Cytotoxic T cell (primary cell): ENCODE results near the genes EPHA4 and NYAP2.

- PRO-cap, 2 experiments: no peak in any of the 2 experiments
Observed at GRCh38 chr2:219644816-219645619, 17.6 kb downstream of the SLC4A3 start.

DNA sequence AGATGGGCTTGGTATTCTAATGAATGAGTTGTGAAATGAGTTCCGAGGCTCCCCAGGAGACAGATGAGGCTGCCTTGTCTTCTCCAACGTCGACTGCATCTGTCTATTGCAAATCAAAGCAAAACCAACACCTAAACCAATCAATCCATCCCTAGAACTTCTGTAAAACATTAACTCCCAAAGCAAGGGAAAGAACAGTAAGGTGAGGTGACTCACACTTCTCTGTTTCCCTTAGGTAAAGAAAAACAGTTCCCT is 249.4 kb downstream of the EPHA4 start:
- PRO-cap, 2 experiments: no peak in any of the 2 experiments

- PRO-cap, 2 experiments: no peak in any of the 2 experiments
Observed at GRCh38 chr2:221429665-221430431, 142.3 kb downstream of the EPHA4 start.

GRCh38 chr2:221501193-221501929 is 70.7 kb downstream of the EPHA4 start:
- PRO-cap, 2 experiments: no peak in any of the 2 experiments

- PRO-cap, 2 experiments: peak in 2 of 2 experiments; most common minus-strand start chr2:221572299 (in 2)
Observed at GRCh38 chr2:221572063-221572368, at the start of gene EPHA4. Gene EPHA4, minus strand, starts transcription at chr2:221572304.

- PRO-cap, 2 experiments: peak in 1 of 2 experiments; most common plus-strand start chr2:221573231 (in 1); most common minus-strand start chr2:221572975 (in 1)
Observed at GRCh38 chr2:221572647-221573442, 741 bp upstream of the EPHA4 start.

DNA sequence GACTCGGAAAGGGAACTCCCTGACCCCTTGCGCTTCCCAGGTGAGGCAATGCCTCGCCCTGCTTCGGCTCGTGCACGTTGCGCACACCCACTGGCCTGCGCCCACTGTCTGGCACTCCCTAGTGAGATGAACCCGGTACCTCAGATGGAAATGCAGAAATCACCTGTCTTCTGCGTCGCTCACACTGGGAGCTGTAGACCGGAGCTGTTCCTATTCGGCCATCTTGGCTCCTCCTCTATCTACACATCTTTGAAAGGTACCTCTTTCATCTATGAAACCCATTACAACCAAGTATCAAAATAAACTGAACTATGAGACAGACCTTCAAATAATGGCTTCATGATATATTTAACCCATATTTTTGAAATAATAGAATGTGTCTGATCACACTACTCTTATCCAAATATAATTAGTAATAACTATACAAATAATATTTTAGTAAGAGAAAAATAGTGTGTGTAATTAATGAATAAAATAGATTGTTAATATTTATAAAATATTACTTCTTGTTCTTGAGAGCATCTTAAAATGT is 143.3 kb downstream of the PAX3 start:
- PRO-cap, 2 experiments: no peak in any of the 2 experiments

- PRO-cap, 2 experiments: no peak in any of the 2 experiments
Observed at GRCh38 chr2:222434323-222434576, 9.9 kb downstream of the SGPP2 start.

GRCh38 chr2:222548946-222549388 is 106.9 kb downstream of the FARSB start:
- PRO-cap, 2 experiments: no peak in any of the 2 experiments

GRCh38 chr2:222594699-222595219 is 61.1 kb downstream of the FARSB start:
- PRO-cap, 2 experiments: no peak in any of the 2 experiments

GRCh38 chr2:222792336-222792941 is 68.4 kb upstream of the ACSL3 start:
- PRO-cap, 2 experiments: no peak in any of the 2 experiments

- PRO-cap, 2 experiments: no peak in any of the 2 experiments
Observed at GRCh38 chr2:222879186-222879842, 18.5 kb downstream of the ACSL3 start.

- PRO-cap, 2 experiments: no peak in any of the 2 experiments
Observed at GRCh38 chr2:223055900-223056324, 3.9 kb downstream of the KCNE4 start.

GRCh38 chr2:223941441-223941847 is 3.7 kb downstream of the WDFY1 start:
- PRO-cap, 2 experiments: peak in 1 of 2 experiments; most common minus-strand start chr2:223941780 (in 1)

- PRO-cap, 2 experiments: no peak in any of the 2 experiments
Observed at GRCh38 chr2:224241781-224242021, 160.2 kb downstream of the FAM124B start.

- PRO-cap, 2 experiments: no peak in any of the 2 experiments
Observed at GRCh38 chr2:224510879-224511786, 74.0 kb downstream of the CUL3 start.

- PRO-cap, 2 experiments: no peak in any of the 2 experiments
Observed at GRCh38 chr2:224524004-224525305, 60.7 kb downstream of the CUL3 start.

- PRO-cap, 2 experiments: no peak in any of the 2 experiments
Observed at GRCh38 chr2:224569690-224570103, 15.5 kb downstream of the CUL3 start.

GRCh38 chr2:224638226-224638787 is 53.1 kb upstream of the CUL3 start:
- PRO-cap, 2 experiments: no peak in any of the 2 experiments

- PRO-cap, 2 experiments: no peak in any of the 2 experiments
Observed at GRCh38 chr2:225399476-225399933, at the start of gene NYAP2. Gene NYAP2, plus strand, starts transcription at chr2:225399710.